Type B pancreatic cell (in vitro differentiated cells): ENCODE results near the genes SNTG2, TPO and MYT1L.

DNA sequence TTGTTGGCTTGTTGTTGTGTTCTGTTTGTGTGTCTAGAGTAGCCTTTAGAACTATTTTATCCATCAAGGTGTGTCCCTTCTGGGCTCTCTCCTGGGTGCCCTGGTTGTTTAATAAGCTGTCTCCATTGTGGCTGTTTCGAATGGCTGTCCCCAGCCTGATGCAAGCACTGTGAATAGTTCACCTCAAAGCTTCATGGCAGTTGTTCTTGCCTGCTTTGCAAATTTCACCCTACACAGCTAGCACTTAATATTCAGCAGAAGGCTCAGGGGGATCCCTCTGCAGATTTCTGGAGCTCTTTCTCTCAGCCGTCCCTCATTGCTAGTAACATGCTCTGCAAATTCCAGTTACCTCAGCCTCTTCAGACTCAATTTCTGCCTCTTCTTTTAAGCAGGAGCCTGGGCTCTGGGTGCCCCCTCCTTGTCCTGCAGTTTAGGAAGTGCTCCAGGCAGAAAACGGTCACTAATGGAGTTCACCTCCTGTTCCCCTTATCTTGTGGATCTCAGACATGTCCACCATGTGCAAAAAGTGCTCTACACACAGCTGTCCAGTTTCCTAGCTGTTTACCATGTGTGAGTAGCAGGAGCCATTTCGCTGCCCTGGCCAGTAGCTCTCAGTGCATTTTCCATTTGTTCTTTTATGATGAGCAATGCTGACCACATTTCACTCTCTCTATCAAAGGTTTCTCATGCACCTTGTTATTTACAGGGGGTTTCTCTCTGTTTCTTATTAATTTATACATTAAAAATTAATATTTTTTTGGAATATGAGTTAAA lies 5.0 kb downstream of the SH3YL1 start:
- PRO-cap = no peak

- PRO-cap = no peak
Measured at GRCh38 chr2:430578-431114, 142.8 kb upstream of the ALKAL2 start.

DNA sequence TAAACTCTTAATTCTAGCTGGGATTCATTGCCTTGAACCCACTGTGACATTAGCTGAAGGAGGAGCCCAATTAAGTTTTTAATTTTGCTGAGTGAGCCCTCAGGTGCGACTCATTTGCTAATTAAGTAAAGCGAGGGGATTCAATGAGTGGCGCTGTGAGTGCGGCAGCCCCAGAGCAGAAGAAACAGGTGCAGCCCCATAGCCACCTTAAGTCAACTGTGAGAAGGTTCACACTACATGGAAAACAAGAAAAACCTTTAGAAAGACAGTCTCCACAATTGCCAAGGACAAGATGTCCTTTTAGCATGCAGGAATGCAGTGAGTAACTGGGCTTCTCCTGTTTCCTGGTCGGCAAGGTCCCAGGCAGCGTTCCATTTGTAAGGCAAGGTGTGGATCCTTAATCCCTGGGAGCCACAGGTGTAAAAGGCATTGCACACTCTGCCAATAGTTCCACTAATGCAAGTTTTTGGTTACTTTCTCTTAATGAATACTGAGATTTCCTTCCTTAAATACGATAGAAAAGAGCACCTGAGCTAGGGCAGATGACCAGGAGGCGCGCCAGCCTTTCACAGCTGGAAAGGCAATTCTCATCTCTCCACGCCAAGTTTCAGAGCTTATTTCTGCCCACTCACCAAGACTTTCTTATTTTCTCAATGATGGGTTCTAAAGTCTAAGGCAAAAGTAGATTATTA lies 87.6 kb downstream of the TMEM18 start:
- PRO-cap = no peak

DNA sequence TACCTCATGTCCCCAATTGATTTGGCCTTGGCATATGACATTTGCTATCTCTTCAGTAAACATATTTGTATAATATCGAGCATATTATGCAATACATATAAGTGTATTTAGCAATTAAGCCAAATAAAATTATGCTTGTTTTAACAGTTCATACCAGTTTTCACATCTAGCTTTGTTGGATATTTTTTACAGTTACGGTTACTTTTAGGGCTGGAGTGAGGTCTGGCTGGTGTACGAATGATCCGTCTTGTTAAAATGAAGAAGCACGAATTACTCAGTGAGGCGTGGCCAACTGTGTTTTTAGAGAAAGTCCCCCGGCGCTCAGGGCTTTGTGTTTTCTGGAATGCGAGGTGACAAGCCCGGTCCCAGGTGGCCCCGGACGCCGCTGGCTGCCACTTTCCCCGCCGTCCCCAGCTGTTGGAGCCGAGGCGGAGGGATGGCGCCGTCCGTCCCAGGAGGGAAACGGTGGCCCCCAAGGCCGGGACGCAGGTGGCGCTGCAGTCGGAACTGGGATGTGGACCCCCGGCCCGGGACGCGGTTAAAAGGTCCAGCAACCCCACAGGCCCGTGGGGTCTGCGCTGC lies 41.3 kb downstream of the TMEM18 start:
- PRO-cap = no peak

DNA sequence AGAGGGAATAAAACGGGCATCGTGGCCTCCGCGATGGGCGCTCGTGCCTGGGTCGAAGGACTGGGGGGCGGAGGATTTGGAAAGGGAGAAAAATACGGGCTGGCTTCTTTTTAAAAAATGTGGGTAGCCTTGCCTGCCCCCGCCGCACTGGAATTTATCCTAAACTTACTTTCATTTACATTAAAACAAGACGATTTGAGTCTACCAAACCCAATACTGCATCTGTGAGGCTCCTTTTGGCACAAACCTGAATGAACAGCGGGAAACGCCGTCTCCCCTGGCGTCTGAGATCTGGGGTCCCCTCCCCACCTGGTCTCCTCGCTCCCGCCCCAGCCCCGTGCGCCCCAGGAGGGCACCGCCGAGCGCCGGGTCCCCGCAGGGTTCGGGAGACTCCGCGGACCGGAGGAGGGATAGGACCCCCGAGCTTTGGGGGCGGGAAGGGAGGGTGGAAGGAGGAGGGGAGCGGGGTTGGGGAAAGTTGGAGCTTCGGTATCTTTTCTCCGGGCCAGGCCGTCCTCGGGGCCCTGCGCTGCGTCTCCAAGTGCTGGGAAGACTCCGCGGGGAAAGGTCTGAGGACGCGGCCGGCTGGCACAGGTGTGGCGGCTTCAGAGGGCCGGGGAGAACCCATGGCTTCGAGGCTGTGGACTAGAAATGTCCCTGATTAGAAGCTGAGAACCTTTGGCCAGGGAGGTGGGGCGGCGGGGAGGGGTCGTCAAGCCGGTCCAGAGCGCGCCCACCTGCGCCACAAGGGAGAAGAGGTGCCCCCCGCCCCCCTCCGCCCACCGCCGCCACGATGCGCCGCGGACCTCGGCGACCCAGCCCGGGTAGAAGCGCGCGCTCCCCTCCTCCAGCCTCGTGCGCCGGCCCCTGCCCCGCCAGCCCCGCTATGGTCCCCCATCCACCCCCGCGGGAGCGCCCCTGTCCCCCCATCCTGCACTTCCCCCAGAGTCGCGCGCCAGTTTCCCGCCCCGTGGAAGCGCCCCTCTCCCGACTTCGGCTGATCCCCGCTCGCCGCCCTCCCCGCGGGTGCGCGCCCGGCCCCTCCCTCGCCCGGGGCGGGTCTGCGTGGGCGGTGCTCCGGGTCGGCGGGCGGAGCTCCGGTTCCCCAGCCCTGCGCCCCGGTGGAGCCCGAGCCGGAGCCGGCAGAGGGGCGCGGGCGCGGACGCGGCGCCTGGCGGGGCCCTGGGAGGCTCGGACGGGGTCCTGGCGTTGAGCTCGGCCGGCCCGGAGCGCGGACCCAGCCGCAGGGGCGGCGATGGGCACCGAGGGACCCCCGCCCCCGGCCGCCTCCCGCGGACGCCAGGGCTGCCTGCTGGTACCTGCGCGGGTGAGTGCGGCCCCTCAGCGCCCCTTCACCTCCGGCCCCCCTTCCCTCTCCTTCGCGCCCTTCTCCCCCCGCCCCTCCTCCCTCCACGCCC lies at the start of gene SNTG2:
SNTG2 (plus strand) TSS at position 1,108 of the 1,418 bp plus-strand sequence.
- PRO-cap = bidirectional peak, plus-strand start at position 1,145 of the sequence, minus-strand start at position 999 of the sequence

GRCh38 chr2:1140796-1141720 lies 190.4 kb downstream of the SNTG2 start:
- PRO-cap = no peak

GRCh38 chr2:1412863-1413889 lies at the start of gene TPO:
TSS of gene TPO (plus strand) at chr2:1413463.
- PRO-cap = no peak

DNA sequence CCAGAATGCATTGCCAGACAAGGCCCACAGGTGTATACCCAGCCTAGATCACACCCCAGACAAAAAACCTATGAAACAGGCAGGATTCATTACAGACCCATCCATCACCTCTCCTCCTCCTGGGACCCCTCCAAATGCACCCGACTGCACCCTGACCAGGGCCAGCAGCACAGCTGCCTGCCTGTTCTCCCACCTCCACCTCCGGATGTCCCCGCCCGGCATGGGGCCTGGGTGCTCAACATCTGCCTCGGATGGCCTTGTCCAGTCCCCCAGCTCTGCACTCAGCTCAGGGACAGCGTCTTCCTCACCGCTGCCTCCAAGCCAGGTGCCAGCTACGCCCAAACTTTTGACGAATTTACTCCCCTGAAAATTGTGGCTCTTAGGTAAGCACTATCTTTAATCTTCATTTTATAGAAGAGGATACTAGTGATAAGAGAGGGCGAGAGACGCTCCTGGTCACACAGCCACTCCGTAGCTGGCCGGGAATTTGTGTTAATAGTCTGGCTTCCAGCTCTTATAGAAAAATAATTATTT lies 91.1 kb downstream of the TPO start:
- PRO-cap = no peak

DNA sequence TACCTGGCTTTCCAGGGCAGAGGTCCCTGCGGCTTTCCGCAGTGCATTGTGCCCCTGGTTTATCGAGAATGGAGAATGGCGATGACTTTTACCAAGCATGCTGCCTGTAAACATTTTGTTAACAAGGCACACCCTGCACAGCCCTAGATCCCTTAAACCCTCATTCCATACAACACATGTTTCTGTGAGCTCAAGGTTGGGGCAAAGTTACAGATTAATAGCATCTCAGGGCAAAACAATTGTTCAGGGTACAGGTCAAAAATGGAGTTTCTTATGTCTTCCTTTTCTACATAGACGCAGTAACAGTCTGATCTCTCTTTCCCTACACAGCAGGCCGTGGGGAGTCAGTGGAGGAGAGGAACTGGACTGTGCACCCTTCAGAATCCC lies 147.7 kb downstream of the TPO start:
- PRO-cap = no peak

- PRO-cap = no peak
Measured at GRCh38 chr2:1632216-1633028, 111.9 kb downstream of the PXDN start.

DNA sequence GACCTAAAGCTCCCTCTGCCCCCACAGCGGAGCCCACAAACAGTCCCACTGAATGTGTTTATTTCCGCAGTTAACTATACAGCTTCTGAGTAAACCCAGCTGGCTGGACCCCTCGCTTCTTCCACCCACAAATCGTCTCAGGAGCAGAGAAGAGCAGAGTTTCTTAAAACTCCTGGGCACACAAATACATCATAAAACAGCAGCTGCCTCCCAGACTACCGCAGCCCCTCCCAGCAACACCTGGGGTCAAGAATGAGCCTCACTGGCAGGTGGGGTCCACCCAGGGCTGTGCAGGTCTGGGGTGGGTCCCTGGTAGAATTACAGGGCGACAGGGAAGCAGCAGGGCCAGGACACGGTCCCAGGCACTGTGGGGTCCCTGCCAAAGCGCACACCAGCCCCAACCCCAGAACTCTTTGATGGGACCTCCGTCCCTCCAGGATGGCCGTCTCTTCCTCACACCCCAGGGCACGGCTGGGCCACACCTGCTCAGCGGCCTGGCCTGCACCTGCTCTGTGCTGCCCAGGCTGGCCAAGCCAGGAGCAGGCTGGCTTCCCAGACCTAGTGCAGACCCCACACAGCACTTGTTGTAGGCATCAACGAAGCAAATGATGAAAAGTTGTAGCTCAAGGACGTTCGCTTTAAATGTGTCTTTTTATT lies 103.7 kb downstream of the PXDN start:
- PRO-cap = no peak

- PRO-cap = no peak
Measured at GRCh38 chr2:1645341-1646065, 98.8 kb downstream of the PXDN start.

DNA sequence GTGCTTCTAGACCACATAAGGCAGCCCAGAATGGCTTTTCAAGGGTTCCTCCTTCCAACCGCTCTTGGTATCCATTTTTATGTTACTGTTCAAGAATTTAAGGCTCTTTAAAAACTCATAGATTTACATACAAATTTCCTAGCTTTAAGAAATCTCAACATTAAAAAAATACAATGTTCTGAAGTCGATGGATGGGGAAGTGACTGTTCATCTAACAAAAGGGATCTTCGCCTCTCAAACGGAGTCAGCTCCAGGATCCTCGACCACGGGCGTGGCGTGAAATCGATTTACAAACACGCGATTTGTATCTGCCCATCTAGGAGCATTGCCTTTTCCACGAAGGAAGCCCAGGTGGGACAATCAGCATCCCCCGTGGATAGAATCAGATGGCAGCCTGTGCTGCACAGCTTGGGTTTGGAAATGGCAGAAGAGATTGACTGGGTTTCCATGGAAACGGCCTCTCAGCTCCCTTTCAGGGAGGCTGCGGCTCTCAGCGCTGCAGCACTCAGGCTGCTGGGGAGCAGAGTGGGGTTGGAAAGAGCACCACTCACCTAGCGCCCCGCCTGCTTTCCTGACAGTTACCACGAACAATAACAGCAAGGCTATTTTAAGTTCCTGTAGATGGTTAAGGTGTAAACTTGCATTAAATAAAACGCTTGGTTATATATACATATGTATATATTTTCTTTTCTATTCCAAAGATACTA lies 110.8 kb upstream of the PXDN start:
- PRO-cap = no peak

GRCh38 chr2:2324163-2324888 lies 6.7 kb downstream of the MYT1L start:
- PRO-cap = no peak

DNA sequence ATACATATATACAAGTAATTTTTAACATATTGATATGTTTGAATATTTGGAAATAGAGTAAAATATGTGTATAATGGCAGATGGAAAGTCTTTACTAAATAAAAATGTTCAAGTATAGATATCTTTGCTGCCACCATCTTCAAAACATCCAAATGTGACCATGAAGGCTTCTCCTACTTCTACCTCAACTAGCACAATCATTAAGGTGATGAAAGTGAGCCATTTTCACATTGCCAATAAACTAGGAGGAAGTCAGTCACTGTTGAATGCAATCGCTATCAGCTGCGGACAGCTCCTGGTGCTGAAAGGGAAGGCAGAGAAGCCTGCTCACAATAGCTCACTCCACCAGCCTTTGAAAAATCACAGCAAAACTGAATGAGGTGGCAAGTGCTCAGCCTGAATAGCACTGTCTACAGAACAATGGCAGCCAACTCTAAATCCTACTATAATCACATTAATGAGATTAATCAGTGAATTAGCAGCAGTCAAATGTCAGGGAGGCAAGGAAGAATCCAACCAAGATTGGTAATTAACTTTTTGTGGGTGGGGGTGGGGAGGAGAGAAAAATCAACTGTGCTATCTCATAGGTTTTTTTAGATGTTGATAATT lies 2.2 kb downstream of the MYT1L start:
- PRO-cap = no peak

DNA sequence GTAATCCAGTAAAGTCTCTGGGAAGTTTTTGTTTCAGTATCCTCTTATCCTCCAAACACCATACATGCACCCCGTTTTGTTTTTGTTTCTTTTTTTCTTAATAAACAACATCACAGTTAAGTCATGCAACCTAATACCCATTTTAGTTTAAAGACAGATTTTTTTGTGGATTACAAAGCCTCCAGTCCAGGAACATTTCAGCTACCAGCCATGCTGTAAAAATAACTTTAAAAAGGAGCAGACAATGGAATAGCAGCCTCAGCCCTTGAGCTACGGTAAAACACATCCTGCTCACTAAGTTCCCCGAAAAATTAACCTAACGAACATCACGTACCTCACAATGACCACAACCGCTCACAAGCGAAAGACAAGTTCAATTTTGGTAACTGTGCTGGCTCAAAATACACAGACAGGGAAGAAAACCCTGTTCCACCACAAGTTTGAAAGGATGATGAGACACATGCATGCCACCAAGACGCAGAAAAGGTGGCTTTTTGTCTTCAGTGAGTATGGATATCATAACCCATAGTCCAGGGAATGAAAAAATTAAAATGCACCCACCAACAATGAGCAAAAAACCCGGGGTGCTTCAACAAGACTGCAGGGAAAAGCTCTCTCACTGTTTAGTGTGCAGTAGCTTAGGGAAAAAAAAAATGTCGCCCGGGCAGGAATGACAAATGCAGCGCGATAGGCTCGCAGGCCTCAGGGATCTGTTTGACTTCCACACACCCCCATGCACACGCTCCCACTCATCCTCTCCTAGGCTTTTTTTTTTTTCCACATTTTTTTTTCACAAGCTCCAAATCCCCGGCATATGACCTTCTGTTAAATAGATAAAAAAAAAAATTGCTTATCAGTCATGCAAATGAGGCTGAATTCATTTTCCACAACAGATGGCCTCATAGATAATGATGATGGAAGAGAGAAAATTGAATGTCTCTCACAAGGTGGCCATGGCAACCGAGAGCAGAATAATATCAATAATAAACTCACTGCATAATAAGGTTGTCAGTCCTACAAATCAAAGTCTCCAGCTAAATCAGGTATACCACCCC lies at the start of gene MYT1L:
MYT1L (minus strand) TSS at position 643 of the 1,055 bp plus-strand sequence.
- PRO-cap = no peak

DNA sequence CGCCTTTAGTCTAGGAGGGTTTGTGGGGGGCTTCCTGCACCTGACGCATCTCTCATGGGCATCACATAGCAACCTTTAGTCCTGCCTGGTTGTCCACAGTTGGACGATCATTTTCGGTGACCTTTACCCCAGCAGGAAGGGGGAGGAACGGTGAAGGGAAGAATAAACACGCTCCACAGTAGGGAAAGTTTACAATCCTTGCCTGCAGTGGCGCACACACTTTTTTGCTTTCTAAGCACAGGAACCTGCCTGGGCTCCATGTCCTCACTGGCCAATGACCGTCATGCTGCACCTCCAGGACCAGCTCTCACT lies 332.7 kb downstream of the EIPR1 start:
- PRO-cap = no peak

- PRO-cap = no peak
Measured at GRCh38 chr2:3282183-3283054, 95.2 kb downstream of the EIPR1 start.

GRCh38 chr2:3324862-3325224 lies 52.8 kb downstream of the EIPR1 start:
- PRO-cap = no peak

- PRO-cap = no peak
Measured at GRCh38 chr2:3483061-3484081, 36.0 kb downstream of the ADI1 start.